Paraaortic lymph node (tissue), 1 donor: ENCODE measurements around the gene NCAPG2.

DNA sequence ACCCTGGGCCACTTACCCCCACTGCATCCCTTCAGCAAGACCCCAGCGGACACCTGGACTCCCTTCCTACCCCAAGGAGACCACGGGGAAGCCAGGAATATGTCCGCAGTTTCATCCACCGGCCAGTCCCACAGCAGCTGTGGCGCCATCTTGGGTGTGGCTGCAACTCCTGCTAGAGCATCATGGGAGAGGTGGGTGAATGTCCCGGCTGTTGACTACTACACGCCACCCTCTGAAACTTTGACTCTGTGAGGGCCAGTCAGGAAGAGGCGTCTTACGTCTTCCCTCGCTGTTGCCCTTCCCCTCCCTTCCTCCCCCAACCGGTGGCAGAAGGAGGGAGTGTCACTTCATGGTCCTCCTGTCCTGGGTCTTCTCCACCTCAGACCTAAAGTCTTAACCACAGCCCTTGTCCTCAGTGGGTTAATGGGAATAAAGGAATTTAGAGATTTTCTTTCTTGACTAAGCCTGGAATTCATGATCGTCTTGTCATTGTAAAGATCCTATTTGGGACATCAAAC lies 238.2 kb upstream of the RNF32 start:
- PRO-cap: no peak

- PRO-cap: no peak
Observed at GRCh38 chr7:156617321-156617726, 23.2 kb upstream of the RNF32 start.

DNA sequence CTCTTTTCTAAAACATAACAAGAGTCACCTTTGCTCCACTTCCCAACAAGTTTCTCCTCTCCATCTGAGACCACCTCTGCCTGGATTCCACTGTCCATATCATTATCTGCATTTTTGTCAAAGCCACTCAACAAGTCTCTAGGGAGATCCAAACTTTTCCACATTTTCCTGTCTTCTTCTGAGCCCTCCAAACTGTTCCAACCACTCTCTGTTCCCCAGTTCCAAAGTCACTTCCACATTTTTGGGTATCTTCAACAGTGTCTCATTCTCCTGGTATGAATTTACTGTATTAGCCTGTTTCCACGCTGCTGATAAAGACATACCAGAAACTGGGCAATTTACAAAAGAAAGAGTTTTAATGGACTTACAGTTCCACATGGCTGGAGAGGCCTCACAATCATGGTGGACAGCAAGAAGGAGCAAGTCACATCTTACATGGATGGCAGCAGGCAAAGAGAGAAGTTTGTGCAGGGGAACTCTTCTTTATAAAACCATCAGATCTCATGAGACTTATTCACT lies 31.1 kb downstream of the LMBR1 start:
- PRO-cap: no peak

DNA sequence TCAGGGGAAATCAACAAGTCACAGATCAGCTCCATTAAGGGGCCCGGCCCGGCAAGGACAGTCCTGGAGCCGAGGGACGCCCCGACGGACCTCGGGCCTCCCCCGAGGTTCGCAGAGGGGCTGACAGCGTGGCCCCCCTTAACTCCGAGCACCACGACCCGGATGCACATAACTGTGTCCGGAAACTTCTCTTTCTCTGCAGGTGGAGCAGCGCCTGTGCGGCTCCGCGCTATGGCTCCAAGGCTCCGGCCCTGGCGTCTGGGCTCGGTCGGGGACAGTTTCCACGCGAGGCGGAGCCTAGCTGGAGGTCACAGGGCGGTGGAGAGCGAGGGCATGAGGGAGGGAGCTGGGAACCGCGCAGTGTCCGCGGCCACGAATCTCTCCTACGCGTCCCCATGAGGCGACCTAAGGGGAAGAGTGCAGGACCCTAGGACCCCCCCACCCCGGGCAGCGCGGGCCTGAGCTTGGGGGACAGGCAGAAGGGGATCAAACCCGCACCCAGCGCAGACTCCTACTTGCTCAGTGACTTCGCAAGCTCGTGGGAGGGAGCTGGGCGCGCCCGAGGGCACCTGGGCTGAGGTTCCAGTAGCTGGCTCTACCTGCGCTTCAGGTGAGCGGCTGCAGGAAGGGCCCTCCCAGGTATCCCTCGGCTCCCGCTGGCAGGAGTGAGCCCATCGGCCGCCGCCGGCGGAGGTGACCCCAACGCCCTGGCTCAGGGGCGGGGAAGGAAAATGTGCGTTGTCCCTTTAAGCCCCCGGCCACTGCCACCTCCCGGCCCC lies 8.6 kb upstream of the MNX1 start:
- PRO-cap: no peak

DNA sequence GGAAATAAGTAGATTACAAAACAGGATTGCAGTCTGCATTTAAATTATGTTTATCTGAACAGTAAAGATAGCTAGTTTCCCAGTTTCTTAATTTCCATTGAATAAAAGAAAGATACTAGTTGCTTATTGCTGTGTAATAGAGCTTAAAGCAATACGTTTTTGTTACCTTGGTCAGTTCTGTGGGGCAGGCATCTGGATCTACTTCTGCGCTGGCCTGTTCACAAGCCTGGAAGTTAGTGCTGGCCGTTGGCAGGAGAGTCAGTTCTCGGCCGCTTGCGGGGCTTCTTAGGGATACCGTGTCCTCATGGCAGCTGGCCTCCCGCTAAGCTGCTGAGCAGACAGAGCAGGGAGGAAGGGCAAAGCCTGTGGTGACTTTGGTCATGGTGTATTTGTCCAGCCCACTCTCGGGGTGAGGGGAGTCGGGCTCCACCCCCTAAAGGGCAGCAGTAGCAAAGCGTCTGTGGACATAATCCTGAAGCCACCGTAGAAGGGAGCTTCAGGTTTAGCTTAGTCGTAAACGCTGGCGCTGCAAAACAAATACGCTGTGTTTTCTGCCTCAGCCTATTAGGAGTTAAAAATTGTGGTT lies 12.1 kb downstream of the UBE3C start:
- PRO-cap: no peak

- PRO-cap: no peak
Observed at GRCh38 chr7:157277169-157277670, 59.6 kb upstream of the DNAJB6 start.

DNA sequence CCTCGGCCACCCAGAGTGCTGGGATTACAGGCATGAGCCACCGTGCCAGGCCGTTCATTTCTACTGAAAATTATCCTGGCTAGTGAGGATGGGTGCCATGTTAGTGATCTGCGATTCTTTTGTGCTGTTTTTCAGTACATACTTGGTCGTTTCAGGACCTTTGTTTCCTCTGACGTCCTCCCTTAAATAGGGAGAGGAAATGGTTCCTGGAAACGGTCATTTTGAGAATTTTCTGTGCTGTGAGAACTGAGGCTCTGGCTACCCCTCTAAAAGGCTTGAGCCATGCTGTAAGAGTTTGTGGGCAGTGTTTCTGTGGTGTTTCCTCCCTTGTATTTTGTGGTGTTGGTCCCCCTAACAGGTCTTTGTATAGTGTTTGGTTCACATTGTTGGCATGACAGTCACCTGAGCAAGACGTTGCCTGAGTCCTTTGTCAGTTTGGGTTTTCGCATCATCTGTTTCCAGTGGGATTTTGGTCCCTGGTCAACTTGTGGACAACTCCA lies 37.8 kb downstream of the DNAJB6 start:
- PRO-cap: no peak

GRCh38 chr7:157404796-157405505 lies 68.1 kb downstream of the DNAJB6 start:
- PRO-cap: no peak

GRCh38 chr7:157525731-157525989 lies 188.9 kb downstream of the DNAJB6 start:
- PRO-cap: no peak

GRCh38 chr7:157539432-157540489 lies 203.0 kb downstream of the DNAJB6 start:
- PRO-cap: no peak

DNA sequence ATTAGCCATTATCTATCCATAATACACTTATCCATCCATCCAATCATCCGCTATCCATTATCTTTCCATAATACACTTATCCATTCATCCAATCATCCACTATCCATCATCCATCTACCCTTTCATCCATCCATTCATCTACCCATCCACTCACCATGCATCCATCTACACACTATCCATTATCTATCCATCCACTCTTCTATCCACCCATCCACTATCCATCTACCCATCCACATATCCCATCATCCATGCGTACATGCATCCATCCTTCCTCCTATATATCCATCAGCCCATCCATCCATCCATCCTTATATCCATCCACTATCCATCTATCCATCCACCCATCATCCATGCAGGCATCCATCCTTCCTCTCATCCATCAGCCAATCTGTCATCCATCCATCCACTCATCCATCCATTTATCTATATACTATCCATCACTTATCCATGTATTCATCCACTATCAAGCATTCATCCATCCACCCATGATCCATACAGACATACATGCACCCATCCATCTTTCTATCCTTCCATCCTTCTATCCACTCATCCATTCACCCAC lies 485.8 kb downstream of the DNAJB6 start:
- PRO-cap: no peak

- PRO-cap: no peak
Observed at GRCh38 chr7:158135428-158135828, 452.2 kb downstream of the PTPRN2 start.

- PRO-cap: unidirectional peak, plus-strand start at chr7:158257198
Observed at GRCh38 chr7:158257025-158257349, 330.6 kb downstream of the PTPRN2 start.

DNA sequence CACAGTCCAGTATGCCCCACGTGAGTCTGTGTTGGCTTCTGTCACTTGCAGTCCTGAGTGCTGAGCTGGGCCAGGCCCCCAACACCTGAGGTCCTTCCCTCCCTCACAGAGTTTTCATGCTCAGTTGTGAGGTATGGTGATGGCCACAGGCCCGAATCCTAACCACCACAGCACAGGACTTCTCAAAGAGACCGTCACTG lies 239.2 kb downstream of the PTPRN2 start:
- PRO-cap: no peak

GRCh38 chr7:158484625-158485396 lies 102.8 kb downstream of the PTPRN2 start:
- PRO-cap: no peak

DNA sequence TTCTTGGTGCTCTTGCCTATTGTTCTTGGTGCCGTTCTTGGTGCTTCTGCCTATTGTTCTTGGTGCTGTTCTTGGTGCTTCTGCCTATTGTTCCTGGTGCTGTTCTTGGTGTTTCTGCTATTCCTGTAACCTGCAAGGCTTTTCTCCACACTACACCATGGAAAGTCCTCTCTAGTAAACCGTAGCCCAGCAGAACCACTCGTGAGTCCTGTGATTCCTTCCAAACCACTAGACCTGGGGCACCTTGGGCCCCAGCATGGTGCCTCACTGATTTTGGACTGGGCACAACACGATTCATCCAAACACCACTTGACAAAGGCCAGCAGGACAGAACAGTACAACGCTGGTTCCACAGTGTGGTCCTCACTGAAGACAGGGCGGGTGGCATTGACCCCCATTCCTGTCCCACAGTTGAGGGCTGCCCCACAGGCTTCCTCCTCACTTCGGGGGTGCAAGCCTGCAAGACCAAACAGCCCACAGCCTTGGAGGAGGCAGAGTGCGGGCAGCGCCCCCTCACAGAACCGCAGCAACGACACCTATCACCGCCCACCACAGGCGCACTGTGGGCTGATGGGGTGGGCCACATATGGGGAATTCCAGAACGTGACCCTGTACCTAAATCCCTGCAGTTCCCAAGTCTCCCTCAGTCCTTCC lies 70.7 kb downstream of the PTPRN2 start:
- PRO-cap: no peak

DNA sequence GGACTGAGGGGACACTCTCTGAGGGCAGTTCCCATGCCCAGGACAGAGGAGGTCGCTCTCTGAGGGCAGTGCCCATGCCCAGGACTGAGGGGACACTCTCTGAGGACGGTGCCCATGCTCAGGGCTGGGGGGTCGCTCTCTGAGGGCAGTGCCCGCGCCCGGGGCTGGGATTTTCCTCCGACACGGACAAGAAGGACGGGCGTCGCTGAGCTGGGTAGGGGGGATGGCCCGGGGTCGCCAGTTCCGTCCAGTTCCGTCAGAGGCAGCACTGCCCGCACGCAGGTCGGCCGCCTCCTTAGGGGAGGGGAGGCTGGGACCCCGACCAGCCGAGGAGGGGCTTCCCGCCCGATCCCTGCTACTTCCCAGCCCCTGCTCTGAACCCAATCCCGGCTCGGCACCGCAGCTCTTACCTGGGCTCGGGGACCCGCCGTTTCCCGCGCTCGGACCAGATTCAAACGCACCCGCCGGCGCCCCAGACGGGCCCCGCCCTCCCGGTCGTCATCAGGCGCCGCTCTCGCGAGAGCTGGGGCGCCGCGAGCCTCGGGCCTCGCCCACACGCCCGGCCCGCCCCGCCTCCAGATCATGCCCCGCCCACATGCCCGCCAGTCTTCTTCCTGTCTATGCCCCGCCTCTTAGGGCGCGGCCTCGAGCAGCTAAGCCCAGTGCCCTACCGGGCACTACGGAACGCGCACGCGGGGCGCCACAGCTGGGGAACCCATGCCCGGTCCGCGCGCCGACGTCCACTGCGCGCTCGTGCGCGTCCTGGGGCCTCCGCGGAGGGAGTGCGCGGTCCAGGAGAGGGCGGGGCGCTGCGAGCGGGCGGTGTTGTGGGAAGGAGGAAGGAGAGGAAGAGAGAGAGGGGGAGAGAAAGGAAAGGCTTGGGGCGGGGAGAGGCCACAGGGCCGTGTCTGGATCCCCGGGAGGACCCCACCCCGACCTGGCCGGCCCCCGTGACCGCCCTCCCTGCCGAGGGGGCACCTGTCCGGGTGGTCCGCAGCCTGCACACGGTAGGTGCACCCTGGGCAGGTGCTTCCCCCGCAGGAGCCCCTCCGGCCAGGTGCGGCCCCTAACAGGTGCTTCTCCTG lies at the start of gene NCAPG2:
NCAPG2 (minus strand) TSS at position 491 of the 1,085 bp plus-strand sequence.
- PRO-cap: bidirectional peak, plus-strand start at position 682 of the sequence, minus-strand start at position 491 of the sequence; bidirectional peak, plus-strand start at position 868 of the sequence, minus-strand start at position 753 of the sequence

DNA sequence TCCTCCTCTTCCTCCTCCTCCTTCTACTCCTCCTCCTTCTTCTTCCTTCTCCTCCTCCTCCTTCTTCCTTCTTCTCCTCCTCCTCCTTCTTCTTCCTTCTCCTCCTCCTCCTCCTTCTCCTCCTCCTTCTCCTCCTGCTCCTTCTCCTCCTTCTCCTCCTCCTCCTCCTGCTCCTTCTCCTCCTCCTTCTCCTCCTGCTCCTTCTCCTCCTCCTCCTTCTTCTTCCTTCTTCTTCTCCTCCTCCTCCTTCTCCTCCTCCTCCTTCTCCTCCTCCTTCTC lies 13.0 kb upstream of the NCAPG2 start:
- PRO-cap: no peak

GRCh38 chr7:158764428-158764891 lies 59.9 kb upstream of the NCAPG2 start:
- PRO-cap: no peak

- PRO-cap: bidirectional peak, plus-strand start at chr7:158786089, minus-strand start at chr7:158786020
Observed at GRCh38 chr7:158785769-158786339, 43.5 kb downstream of the ESYT2 start.